ENCODE measurements around a stretch of chr15.

- PRO-cap = no peak
Measured at GRCh38 chr15:68481660-68482088, 49.7 kb upstream of the ITGA11 start.

DNA sequence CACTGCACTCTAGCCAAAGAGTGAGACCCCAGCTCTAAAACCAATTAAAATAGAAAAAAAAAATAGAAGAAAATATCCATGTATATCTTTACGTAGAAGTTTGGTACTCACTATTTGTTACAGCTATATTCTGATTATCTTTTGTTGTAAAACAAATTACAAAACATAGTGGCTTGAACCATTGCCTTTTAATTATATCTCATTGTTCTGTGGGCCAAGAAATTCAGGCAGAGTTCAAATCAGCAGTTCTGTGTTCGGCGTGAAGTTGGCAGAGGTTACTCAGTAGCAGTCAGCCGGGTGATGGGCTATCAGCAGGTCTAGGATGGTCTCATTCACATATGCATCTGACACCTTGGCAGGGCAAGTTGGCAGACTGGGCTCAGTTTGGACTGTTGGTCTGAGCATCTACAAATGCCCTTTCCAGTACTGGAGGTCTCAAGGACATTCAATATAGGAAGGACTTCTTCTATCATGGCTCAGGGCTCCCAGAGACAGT lies 51.1 kb upstream of the ITGA11 start:
- PRO-cap = no peak

DNA sequence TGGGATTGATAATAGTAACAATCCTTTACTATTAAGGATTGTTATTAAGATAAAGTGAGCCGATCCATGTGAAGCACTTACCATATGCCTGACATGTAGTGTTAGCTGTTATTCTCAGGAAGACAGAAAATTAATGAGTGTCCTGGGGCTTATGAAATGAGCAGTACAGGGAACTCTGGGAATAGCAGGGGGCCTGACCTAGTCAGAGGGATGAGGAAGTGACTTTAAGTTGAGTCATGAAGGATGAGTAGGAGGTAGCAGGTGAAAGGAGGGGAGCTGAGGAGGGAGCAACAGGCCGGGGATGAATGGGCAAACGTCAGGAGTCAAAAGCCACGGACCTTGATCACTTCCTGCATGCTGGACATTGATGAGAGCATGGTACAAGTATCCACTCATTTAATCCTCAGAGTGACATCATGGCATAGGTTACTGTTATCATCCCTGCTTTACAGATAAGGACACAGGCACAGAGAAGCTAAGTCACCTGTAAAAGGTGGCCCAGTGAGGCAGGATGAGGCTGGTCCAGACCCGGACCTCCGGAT lies 7.4 kb downstream of the CORO2B start:
- PRO-cap = no peak

GRCh38 chr15:68673812-68674424 lies 95.1 kb downstream of the CORO2B start:
- PRO-cap = no peak

DNA sequence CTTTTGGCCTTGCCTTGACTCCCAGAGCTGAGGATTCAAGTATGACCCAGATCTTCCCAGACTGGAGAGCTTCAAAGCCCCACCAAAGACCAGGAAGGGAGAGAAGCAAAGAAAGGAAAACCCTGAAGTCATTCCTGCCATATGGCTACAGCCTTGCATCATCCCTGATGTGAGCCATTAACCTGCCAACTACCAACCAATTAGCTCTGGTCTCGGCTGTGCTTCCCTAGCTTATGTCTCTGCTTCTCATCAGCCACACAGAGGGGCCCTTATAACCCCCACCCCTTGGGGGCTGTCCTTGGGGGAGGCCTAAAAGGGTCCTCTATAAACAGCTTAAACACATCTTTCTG lies 52.7 kb downstream of the NOX5 start:
- PRO-cap = no peak

GRCh38 chr15:69093070-69093548 lies 67.3 kb upstream of the GLCE start:
- PRO-cap = no peak

GRCh38 chr15:69154630-69155256 lies 5.7 kb upstream of the GLCE start:
- PRO-cap = no peak

GRCh38 chr15:69255731-69256223 lies 42.9 kb upstream of the PAQR5 start:
- PRO-cap = no peak

DNA sequence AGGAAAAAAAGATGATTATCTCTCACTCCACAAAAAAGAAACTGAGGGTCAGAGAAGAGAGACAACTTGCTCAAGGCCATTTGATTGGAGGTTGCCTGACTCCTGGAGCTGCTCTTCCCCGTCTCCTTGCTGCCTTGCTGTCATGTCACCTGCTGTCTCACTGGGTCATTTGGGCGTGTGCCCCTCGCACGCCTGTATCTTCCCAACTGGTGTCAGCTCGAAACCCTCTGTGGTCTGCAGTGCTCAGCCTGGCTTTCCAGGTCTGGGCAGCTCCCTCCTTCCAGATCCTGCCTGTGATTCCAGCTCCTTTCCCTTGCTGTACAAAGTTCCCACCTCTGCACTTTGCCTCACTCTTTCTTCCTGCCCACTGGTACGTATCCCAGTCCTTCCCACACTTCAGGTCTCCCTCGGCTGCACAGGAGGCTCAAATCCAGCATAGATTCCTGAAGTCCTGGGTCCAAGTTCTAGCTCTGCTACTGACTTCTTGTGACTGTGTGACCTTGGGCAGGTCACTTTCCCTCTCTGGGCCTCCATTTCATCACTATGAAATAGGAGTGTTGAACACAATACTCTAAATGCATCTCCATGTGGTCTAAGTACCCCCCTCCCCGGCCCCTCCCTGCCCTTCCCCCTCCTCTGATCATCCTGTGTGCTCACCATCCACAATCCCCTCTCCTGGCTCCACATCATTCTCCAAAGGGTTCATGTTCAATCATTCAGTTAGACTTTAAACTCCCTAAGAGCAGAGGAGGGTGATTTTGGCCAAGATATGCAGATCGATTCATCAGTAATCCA lies 2.0 kb upstream of the PAQR5 start:
- PRO-cap = no peak

GRCh38 chr15:69305308-69306213 lies 6.8 kb downstream of the PAQR5 start:
- PRO-cap = no peak

GRCh38 chr15:69468151-69469354 lies 15.9 kb downstream of the RPLP1 start:
- PRO-cap = no peak

DNA sequence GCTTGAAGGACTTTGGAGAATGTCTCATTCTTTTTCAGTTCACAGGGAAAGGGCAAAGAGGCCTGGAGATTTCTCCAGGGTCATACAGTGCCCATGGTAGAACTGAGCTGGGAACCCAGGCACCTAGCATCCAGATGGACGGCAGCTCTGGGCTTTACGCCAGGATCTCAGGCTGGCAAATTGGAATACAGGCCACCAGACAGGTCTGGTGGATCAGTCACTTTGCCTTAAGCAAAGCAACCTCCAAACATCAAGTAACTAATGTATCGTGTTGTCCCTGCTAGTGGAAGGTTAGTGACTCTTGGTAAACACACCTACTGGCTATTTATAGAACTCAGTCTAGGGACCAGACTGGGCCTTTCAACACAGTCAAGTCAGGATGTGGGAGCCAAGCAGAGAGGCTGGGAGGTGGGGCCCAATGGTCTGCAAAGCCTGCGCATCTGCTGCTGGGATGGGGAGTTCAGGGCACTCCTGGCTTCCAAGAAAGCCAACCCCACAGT lies 30.1 kb downstream of the RPLP1 start:
- PRO-cap = no peak

GRCh38 chr15:69499888-69500248 lies 47.2 kb downstream of the RPLP1 start:
- PRO-cap = no peak

GRCh38 chr15:69594999-69596035 lies 142.7 kb downstream of the RPLP1 start:
- PRO-cap = no peak

DNA sequence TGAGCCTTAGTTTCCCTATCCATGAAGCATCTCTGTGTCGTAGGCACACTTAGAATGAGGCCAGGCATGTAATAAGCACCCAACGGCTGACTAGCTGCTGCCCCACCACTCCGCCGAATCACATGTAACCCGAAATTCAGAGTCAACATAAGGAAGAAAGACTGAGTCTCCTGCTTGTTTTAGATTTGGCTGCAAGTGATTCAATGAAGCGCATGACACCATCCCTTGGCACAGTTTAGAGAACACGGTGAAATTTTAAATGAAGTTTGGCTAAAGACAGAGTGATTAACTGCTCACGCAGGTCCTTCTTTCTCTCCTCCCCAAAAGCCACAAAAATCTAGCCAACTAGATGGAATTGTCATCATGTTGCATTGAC lies 279.2 kb downstream of the TLE3 start:
- PRO-cap = no peak

DNA sequence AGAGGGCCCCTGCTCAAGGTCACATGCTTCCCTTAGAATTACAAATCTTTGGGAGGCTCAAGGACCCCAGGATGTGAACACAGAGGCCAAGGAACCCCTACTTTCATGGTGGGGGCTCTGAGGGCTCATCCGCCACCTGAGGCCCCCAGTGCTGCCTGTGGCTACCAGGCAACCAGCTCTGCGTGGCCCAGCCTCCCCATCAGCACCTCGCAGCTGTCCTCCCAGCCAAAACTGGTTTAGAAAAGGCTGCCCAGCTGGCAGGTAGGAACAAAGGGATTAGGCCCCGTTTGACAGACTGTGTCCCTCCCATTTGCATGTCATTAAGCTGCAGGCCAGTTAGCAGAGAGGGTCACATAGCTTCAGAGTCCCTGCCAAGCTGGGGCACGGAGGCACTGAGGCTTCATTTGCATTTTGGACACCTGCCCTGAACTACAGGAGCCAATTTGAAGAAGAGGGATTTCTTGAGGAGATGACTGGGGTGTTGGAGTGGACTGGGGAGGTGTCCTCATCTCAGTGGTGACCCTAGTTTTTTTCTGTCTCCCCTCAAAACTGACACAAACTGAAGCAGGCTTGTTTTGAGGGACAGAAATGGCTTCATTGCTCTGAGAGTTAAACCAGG lies 177.9 kb downstream of the TLE3 start:
- PRO-cap = no peak

DNA sequence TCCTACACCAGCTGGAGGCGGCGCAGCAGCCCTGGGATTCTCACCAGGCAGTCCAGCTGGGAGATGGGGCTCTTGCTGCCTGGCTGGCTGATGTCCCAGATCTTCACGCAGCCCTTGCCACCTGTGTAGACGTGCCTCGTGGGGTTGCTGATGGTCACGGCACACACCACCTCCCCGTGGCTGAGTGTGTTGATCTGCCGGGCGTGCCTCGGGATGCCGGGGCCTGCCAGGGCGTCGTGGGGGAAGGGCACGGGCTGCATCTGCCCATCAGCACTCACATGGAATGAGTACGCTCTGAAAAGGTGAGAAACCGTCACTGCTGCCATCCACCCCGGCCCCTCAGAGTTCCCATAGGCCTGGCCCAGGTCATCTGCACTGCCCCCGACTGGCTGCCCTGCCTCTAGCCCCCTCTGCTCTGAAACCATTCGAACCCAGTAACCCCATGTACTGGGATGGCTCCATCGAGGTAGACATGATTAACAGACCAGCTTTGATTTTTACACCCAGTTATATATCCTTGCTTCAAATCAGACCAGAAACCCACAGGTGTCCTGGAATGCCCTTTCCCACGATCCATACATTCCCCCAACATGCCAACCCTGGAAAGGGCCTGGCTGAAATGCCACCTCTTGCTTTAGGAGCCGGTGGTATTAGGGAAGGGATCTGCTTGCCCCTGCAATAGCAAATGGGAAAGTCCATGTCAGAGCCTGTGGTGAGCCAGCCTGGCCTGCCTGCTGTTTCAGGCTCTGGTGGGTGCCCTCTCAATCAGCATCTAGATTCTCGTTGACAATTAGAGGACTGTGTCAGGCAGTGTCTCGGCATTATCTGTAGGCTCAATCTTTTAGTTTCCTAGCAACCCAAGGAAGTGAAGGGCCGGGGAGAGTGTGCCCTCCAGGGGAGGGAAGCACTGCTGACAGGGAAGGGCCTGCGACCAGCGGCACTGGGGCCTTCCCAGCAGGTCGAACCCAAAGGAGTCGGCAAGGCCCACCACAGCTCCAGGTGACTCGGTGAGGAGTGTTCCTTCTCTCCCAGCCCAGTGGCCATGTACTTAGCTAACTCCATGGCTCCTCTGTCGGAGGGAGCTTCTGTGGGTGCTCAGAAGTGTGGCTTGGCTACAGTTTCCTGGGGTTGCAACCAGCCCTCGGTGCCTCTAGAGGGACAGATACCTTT lies 42.3 kb downstream of the TLE3 start:
- PRO-cap = no peak

DNA sequence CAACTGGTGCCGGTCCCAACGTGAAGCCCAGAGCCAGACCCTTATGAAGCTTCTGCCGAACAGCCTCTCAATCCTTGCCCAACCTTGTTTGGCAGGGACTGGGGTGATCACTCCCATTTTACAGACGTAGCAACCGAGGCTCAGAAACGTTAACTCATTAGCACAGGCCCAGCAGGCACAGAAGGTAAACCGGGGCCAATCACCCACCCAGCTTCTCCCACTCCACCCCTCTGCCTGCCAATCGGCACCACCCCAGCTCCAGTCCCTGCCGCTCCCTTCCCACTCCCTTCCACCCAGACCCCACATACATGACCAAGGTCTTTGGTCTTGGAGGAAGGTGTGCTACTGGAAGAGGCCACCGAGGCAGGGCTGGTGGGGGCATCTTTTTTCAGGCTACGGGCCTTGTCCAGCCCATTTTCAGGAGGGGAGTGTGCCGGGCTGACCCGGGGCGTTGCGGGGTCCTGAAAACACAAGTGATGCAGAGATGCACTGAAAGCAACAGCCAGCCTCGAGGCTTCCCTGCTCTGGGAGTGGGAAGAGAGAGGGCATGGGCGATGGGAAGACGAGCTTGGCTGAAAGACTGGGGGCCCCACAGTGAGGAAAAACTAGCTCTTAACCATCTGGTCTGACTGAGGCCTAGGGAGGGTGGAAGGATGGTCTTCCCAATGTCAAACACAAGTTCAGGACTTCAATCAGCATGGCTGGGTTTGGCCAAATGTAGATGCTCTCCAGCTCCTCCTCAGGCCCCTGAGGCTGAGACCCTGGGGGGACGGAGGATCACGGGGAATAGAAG lies 39.2 kb downstream of the TLE3 start:
- PRO-cap = no peak

DNA sequence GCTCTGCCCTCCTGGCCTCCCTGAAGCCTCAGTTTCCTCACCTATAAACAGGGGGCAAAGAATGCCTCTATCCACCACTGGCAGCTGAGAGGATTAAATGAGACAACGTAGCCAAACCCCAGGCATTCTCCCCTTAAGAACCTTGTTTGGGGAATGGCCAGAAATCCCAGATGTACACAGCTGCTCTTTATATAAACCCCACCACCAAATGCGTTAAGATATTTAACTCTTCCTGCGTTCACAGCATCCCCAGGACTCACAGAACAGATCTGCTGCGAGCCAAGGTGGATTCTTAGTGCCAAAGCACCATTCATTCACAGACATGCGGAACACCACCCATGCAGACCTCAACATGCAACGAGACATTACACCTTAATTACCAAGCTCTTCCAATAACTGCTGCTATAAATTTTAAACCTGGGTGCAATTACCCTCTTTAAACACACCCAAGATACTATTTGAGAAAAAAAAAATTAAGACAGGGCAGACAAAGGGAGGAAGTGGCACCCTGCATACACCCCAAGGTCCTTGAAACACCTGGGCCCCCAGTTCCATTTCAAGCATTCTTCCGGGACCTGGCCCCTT lies 5.1 kb downstream of the TLE3 start:
- PRO-cap = no peak

- PRO-cap = no peak
Measured at GRCh38 chr15:70094214-70094616, 3.5 kb downstream of the TLE3 start.